Endodermal cell (in vitro differentiated cells): ENCODE measurements around the genes L3MBTL4 and PTPRM.

DNA sequence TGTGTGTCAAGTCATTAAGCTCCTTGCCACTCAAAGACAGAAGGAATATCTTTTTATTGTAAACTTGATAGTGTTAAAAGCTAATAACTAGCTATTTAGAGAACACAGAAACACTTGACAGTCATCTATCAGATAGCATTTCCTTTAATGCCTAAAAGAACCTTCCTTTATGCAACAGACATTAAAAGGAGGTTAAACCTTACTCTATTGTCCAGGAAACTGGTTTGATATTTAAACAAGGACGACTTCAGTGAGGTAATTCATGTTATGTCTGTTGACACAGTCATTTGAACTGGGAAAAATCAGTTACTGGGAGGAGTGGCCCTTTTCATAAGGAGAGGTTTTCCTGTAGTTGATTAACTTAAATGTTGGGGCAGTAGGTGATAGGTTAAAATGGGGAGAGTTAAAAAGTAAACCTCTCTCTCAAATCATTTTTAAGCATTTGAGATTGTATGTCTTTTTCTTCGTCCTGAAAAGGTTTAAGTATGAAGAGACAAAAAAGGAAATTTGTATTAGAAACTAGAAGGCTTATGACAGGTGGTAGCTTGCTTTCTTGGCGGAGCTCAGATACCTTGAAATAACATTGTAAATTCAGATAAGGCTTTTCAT is 6.8 kb downstream of the TGIF1 start:
- PRO-cap = no peak

DNA sequence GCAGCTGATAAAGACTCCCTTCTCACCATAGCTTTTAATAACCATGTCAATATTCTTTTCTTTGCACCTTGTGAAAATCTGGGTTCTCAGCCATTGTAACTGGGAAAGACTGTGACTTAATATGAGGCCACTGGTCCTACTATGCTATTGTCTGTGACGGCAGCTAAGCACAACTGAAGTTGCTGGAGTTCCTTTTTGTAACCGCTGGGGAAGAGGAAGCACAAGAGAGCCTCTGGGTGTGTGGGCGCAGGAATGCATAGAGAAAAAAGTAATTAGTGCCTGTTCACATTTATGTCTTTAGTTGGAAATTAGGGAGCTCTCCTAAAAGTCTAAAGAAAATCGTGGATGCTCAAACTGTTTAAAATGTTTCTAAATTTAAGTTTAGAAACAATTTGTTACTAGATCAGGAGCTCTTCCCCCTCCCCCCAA is 214.9 kb downstream of the TGIF1 start:
- PRO-cap = no peak

GRCh38 chr18:5419443-5420039 is 124.0 kb upstream of the ZBTB14 start:
- PRO-cap = no peak

GRCh38 chr18:5433649-5434224 is 110.1 kb downstream of the EPB41L3 start:
- PRO-cap = no peak

- PRO-cap = no peak
These were observed 54.9 kb downstream of the EPB41L3 start for GRCh38 chr18:5488740-5489479.

DNA sequence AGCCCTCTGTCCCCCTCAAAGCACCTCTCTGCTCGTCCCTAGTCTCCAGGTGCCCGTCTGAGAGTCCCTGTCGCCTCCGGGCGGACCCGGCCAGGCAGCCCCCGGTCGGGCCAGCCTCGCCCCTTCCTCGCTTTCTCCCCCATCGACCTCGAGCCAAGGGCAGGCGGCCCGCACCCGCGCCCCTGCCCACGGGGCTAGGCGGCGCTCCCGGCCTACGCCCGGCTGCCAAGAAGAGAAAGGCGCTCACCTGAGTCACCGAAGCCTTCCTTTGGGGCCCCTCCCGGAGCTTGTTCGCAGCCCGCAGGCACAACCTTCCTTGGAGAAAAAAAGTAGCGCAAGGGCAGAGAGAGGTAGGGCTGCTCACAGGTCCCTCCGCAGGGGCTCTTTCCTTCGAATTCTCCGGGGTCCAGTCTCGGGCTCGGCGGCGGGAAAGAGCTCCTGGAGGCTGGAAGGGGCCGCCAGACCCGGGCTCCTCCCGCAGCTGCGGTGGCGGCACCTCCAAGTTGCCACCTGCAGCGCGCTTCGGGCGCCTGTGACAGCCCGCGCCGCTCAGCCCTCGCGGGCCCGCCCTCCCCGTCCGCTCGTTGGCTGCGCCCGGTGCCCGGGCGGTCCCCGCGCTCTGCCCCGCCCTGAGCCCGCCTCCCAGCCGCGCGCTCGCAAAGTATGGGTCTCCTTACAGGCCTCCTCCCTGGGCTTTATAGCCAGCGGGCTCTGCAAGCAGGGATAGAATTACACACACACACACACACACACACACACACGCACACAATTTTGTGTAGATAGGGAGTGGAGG is 86.5 kb upstream of the EPB41L3 start:
- PRO-cap = no peak

- PRO-cap = unidirectional peak, plus-strand start at chr18:5890779
These were observed 4.9 kb downstream of the TMEM200C start for GRCh38 chr18:5889993-5891219.

- PRO-cap = no peak
These were observed 130.2 kb downstream of the L3MBTL4 start for GRCh38 chr18:6284523-6284860.

DNA sequence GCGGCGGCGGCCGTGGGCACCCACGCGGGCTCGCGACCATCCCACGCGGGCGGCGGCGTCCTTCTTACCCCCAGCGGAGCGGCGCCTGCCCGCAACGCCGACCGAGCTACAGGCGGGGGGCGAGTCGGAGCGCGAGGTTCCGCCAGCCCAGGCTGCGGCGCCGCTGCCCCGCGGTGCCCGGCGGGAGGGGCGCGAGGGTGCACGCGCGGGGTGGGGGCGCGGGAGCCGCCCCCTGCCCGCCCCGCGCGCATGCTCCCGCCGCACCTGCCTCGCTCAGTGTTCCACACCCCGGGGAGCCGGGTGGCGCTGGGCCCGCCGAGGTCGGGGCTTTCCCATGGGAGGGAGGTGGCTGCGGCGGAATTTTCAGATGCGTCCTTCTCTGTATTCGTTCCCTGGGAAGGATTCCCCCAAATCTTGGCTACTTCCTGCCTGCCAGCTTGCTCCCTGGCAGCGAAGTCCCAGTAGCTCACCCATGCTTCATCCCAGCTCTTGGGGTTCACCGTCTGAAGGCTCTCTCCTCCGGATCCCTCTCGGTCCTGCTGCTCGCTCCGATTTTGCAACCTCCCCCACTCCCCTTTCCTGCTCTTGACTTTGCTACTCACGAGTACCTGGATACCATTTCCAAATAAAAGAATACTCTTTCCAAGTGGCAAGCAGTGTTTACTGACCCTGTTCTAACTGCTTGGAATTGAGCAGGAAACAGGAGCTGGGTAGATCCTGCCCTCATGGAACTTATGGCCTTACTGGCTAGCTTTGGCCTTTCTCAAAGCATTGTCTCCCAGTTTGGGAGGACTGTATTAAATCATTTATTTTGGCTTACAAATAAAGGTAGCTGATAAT is at the start of gene L3MBTL4:
TSS of gene L3MBTL4 (minus strand) at position 179 of the 840 bp plus-strand sequence.
- PRO-cap = bidirectional peak, plus-strand start at position 109 of the sequence, minus-strand start outside the sequence; unidirectional peak, minus-strand start at position 505 of the sequence

GRCh38 chr18:6462880-6463121 is 48.1 kb upstream of the L3MBTL4 start:
- PRO-cap = no peak

GRCh38 chr18:6728434-6728986 is 1.0 kb upstream of the ARHGAP28 start:
- PRO-cap = no peak

- PRO-cap = no peak
These were observed 1.7 kb downstream of the ARHGAP28 start for GRCh38 chr18:6731118-6731780.

- PRO-cap = no peak
These were observed 3.1 kb downstream of the LRRC30 start for GRCh38 chr18:7233754-7234551.

GRCh38 chr18:7486535-7486929 is 80.6 kb upstream of the PTPRM start:
- PRO-cap = no peak

DNA sequence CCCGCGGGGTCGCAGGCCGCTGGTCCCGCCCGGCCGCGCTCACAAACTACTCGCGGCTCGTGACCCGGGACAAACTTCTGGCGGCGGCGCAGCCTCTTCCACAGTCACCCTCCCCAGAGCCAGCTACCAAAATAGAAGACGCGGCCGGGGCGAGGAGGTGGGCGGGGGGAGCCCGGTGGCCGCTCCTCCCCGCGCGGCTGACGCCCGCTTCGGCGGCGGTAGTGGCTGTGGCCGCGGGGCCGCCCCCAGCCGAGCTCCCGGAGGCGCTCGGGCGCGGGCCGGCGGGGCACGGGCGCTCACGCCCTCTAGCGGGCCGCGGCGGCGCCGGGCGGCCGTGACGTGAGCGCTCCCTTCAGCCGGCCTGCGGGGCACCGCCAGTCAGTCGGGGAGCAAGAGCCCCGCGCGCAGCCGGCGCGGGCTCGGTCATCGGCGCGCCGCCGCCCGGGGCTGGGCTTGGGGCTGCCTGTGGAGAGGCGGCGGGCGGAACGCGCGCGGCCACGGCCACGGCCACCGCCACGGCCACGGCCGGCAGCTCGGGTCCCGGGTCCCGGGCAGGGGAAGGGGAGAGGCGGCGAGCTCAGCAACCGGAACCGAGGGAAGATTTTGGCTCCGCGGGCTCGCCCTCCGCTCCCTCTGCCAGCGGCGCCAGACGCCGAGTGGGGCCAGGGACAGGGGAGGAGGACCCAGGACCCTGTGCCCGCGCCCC is at the start of gene PTPRM:
TSS of gene PTPRM (plus strand) at position 377 of the 706 bp plus-strand sequence.
- PRO-cap = bidirectional peak, plus-strand start at position 42 of the sequence, minus-strand start outside the sequence; bidirectional peak, plus-strand start at position 377 of the sequence, minus-strand start at position 133 of the sequence; bidirectional peak, plus-strand start at position 648 of the sequence, minus-strand start at position 658 of the sequence

- PRO-cap = no peak
These were observed 50.6 kb downstream of the PTPRM start for GRCh38 chr18:7617564-7618230.

- PRO-cap = no peak
These were observed 89.1 kb downstream of the PTPRM start for GRCh38 chr18:7656020-7656824.

- PRO-cap = no peak
These were observed 142.0 kb downstream of the PTPRM start for GRCh38 chr18:7709107-7709552.

- PRO-cap = no peak
These were observed 235.7 kb downstream of the PTPRM start for GRCh38 chr18:7802554-7803431.

- PRO-cap = no peak
These were observed 335.2 kb downstream of the PTPRM start for GRCh38 chr18:7902176-7902759.